Bronchus (tissue), 1 donor: ENCODE measurements around a stretch of chr6.

GRCh38 chr6:106733326-106733863, 104.0 kb downstream of the QRSL1 start:
- PRO-cap = no peak

GRCh38 chr6:106743959-106744815, 114.8 kb downstream of the QRSL1 start:
- PRO-cap = no peak

- PRO-cap = no peak
These were observed 161.6 kb downstream of the QRSL1 start for GRCh38 chr6:106790822-106791568.

DNA sequence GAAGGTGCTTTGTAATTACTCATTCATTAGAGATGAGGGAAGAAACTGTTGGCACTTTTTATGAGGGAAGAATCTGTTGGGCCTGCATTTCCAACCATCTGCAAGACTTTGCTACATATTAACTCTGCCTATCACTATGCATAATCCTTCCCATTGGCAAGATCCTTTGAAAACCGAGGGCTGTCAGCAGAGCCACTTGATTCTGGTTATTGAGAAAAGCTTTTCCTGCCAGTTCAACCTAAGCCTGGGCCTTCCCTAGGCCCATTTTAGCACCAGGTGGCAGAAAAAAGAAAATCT, 103.5 kb downstream of the CD24 start:
- PRO-cap = no peak

GRCh38 chr6:106975000-106976118, 830 bp upstream of the CD24 start:
- PRO-cap = unidirectional peak, plus-strand start at chr6:106975181; bidirectional peak, plus-strand start at chr6:106975566, minus-strand start at chr6:106975371

- PRO-cap = no peak
These were observed 144.9 kb downstream of the SOBP start for GRCh38 chr6:107634479-107635471.

DNA sequence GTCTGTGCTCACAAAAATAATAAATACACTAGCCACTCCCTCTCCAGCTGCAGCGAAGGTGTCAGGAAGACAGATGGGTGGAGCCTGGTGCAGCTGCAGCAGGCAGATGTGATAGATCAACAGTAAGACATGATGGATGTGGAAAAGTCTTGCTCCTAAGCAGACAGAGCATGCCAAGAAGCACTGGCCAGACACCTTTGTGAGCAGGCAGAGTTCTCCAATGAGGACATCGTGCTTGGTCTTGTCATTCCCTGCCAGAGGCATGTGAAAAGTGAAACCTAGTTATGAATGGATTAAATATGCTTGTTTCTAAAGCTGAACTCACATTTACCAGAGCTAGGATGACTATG, 111.4 kb downstream of the SCML4 start:
- PRO-cap = no peak

DNA sequence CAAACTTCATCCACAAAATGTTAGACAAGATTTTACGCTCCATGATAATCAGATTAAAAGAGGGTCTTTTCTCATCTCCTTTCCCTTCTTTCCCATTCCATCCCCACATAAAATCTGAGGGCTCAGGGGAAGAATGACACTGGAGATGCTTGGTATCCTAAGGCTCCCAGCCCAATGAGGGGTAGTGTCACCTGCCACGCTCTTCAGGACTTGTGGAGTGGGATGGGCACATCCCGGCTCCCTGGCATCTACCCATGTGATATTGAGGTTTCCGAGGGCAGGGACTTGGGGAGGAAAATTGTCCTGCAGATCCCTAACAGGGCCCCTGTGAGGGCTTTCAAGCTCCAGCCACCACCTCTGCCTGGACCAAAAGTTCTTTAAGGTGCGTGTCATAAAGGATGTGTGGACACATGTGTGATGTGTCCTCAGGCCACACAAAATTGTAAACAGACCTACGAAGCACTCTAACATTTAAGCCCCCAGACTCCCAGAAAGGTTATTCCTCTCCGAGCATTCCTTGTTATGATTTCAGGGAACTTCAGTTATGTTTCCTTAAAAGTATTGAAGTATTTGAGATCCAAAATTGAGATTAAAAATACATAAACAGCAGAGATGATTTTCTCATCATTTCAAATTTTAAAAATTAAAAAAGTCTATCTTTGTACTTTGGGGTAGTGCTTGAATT, 2.5 kb downstream of the SCML4 start:
- PRO-cap = no peak

GRCh38 chr6:107867379-107867684, 43.2 kb upstream of the SCML4 start:
- PRO-cap = no peak

- PRO-cap = no peak
These were observed 43.8 kb upstream of the SEC63 start for GRCh38 chr6:108001941-108002140.

- PRO-cap = bidirectional peak, plus-strand start at chr6:108003079, minus-strand start at chr6:108003126
These were observed 44.9 kb upstream of the SEC63 start for GRCh38 chr6:108002753-108003435.

DNA sequence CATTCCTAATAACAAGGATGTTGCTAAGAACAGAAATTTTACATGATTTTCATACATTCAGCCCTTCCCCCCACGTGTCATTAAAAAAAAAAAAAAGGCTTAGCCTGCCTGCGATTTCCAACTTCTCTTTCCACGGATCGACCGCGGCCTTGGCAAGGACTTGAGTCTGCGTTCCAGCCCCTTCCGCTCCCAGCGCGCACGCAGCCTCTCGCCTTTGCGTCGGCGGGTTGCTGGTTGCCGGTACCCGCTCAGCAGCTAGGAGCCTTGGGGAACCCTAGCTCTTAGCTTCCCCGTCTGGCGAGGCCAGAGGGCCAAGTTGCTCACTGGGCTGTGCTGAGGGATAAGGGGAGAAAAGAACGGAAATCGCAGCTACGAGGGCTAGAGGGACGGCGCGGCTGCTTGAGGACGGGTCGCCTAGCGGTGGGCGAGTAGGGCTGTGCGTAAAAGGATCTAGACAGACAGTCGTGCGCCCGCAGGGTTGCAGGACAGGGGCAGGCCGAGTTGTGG, 40.3 kb upstream of the OSTM1 start:
- PRO-cap = no peak

GRCh38 chr6:108363122-108363599, 68.3 kb downstream of the AFG1L start:
- PRO-cap = no peak

DNA sequence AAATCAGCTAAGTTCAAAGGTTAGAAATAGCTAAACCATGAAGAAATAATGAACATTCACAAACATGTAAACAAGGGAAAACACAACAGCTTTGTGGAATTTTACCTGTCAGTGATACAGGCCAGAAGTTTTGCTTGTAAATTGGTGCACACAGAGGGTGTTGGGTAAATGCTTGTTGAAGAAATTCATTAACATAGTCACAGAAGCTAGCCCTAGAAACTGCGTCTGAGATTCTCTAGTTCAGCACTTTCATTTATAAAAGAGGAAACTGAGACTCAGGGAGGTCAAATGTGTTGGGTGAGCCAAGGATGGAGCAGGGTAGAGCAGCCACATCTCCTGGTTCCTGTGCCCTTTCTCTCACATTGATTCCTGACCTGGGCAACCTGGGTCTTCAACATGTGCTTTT, 14.4 kb upstream of the FOXO3 start:
- PRO-cap = no peak

GRCh38 chr6:108558579-108558792, 2.2 kb upstream of the FOXO3 start:
- PRO-cap = bidirectional peak, plus-strand start at chr6:108558696, minus-strand start at chr6:108558366

GRCh38 chr6:108562032-108563000, 1.6 kb downstream of the FOXO3 start:
- PRO-cap = unidirectional peak, minus-strand start at chr6:108562314; unidirectional peak, minus-strand start at chr6:108562706

GRCh38 chr6:108563710-108564882, 3.4 kb downstream of the FOXO3 start:
- PRO-cap = no peak

- PRO-cap = no peak
These were observed 4.5 kb downstream of the FOXO3 start for GRCh38 chr6:108564883-108565862.

GRCh38 chr6:108689119-108689742, 128.5 kb downstream of the FOXO3 start:
- PRO-cap = no peak

GRCh38 chr6:108689798-108690212, 129.1 kb downstream of the FOXO3 start:
- PRO-cap = unidirectional peak, minus-strand start at chr6:108690028